Mesenchymal stem cell of the bone marrow (primary cell): ENCODE data around the genes IFIT1B, IFIT5, SLC16A12 and KIF20B.

- CAGE, long polyA plus RNA = no peak
These were observed 96.8 kb downstream of the FAS start for GRCh38 chr10:89087345-89087780.

DNA sequence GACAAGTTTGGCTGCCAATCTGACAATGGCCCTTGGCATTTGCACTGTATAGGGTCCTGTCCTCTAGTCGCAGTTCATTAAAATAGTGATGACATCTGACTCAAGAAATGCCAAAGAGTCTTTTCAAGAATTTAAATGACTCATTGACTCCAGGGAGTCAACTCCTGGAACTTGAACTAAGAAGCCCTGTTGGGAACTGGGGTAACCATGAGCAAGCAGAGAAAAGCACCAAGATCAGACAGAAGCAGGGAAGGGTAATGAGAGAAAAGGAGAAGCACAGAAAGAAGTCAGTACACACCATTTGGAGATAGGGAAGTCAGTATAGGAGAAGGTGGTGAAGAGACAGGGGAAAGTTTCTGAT is 90.9 kb downstream of the CH25H start:
- CAGE, long polyA plus RNA = no peak

DNA sequence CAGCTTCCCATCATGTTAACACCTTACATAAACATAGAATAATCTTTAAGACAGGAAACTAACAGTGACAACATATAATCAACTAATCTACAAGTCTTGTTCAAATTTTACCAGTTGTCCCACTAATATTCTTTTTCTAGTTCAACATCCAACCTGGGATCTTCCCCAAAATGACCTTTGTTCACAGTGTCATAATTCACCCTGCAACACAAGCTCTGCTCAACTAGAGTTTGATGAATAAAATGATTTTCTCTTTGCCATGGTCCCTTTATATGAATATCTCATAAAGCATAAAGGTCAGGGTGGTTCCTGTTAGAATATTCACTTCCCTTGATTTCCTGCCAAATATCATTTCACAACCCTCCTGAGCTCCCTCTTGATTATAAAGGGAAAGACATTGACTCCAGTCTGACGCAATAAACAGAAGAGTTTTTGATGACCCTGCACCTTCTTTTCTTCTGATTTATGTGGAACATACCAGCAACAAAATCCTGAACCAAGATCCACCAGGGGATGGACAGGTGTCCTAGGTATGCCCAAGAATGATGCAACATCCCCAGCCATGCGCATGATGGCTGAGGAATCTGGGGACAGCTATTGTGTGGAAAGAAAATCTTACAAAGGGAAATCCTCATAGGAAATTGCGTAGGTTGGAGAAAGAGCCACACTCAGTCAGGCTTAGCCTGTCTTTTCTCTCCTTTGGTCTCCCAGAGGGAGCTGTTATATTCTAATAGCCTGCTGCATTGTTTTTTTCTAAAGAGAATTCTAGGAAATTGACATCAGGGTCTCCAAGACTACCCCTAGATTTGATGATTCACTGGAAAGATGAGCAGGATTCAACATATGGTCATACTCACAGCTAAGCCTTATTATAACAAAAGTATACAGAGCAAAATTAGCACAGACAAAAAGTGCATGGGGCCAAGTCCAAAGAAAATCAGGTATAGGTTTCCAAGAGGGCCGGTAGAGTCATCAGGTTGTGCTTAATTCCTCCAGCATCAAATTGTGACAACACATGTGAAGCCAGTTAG is 18.8 kb downstream of the IFIT3 start:
- CAGE, long polyA plus RNA = no peak

- CAGE, long polyA plus RNA = no peak
These were observed 23.6 kb downstream of the IFIT3 start for GRCh38 chr10:89351328-89351883.

- CAGE, long polyA plus RNA = no peak
These were observed at the start of gene IFIT1B for GRCh38 chr10:89377801-89378331. Gene IFIT1B (plus strand): TSS chr10:89378056.

DNA sequence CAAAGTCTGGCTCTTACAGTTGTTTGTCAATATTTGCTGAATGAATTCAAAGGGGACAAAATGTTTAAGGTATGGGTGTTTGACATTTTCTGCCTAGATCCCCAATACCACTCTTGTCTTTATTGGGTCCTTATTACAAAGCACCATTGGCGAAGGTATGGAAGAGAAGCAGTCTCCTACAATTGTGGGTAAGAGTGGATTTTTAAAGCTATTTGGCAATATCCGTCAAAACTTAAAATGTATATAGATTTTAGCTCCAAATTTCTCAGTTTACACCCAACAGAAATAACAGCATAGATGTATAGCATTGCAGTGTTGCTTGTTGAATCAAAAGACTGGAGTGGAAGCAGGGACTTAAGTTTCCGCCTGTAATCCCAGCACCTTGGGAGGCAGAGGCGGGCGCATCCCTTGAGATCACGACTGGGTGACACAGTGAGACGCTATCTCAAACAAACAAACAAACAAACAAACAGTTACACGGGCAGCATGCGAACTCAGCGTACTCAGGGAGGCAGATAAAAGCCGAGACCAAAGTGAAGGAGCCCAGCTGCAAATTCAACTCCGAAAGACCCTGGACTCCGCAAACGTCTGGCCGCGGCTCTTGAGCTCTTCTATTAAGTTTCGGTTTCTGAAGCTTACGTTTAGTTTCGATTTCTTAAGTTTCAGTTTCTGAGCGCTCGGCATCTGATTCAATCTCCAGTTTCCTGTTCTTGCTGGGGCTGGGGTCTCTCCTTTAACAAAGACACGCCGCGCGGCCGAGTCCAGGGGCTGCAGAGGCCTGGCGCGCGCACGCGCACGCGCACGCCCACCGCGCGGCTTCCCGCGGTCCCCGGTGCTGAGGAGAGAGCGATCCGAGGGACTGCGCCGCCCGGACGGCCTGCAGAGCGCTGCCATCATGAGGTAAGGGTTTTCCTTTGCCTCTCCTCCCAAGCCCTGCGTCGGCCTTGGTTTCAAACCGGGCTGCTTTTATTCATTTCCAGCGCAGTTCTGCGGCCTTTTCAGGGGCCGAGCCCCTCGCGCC is at the start of gene IFIT5:
TSS of gene IFIT5 (plus strand) at position 665 of the 1,021 bp plus-strand sequence.
- CAGE, long polyA plus RNA = no peak

GRCh38 chr10:89494495-89495023 is 40.8 kb downstream of the SLC16A12 start:
- CAGE, long polyA plus RNA = no peak

- CAGE, long polyA plus RNA = no peak
These were observed at the start of gene SLC16A12 for GRCh38 chr10:89534910-89536353. Gene SLC16A12 (minus strand): TSS chr10:89535594.

GRCh38 chr10:89643637-89643982 is 1.4 kb downstream of the PANK1 start:
- CAGE, long polyA plus RNA = no peak

GRCh38 chr10:89701038-89702036 is at the start of gene KIF20B:
Gene KIF20B (plus strand): TSS chr10:89701590.
- CAGE, long polyA plus RNA = no peak

DNA sequence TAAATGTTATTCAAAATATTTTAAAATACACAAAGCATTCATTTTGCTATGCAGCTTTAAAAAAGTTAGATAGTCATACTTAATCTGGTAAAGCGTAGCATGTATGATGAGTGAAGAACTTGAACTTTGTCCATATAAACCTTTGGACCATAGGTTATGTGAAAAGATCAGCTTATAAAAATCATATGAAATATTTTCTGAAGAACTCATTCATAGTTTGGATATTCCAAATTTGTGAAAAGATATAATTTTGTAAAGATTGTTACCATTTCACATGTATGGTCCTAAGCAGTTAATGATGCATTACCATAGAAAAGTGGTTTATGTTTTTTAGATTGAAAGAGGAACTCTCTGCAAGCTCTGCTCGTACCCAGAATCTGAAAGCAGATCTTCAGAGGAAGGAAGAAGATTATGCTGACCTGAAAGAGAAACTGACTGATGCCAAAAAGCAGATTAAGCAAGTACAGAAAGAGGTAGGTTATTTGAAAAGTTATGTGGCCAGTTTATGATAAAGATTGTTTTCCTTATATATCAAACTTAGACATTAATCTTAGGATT is 37.3 kb downstream of the KIF20B start:
- CAGE, long polyA plus RNA = no peak

DNA sequence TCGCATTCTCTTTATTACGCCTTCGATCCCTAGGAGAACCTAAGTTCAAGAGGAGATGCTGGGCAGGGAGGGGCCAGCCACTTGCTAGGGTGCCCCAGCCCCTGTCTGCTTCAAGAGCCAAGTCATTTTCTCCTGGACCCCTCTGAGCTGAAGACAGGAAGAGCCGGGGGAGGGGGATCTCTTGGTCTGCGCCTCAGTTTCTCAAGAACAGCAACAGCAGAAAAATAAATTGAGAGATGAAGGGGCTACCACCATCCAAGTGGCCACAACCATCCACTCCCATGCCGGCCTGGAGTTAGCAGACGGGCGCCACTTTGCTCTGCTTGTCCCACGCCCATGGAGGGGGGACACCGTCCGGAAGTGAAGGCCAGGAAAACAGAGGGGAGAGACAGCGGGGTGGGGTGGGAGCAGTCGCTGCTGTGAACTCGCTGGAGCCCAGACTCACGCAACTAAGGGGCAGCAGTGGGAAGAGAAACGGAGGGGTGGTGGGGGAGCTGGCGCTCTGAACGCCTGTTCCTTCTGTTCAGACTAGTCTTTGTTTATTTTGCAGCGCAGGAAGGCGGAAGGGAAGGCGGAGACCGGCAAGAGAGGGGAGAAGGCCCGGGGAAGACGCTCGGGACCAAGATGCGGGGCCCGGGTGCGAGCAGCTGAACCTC is 135.4 kb downstream of the KIF20B start:
- CAGE, long polyA plus RNA = no peak

DNA sequence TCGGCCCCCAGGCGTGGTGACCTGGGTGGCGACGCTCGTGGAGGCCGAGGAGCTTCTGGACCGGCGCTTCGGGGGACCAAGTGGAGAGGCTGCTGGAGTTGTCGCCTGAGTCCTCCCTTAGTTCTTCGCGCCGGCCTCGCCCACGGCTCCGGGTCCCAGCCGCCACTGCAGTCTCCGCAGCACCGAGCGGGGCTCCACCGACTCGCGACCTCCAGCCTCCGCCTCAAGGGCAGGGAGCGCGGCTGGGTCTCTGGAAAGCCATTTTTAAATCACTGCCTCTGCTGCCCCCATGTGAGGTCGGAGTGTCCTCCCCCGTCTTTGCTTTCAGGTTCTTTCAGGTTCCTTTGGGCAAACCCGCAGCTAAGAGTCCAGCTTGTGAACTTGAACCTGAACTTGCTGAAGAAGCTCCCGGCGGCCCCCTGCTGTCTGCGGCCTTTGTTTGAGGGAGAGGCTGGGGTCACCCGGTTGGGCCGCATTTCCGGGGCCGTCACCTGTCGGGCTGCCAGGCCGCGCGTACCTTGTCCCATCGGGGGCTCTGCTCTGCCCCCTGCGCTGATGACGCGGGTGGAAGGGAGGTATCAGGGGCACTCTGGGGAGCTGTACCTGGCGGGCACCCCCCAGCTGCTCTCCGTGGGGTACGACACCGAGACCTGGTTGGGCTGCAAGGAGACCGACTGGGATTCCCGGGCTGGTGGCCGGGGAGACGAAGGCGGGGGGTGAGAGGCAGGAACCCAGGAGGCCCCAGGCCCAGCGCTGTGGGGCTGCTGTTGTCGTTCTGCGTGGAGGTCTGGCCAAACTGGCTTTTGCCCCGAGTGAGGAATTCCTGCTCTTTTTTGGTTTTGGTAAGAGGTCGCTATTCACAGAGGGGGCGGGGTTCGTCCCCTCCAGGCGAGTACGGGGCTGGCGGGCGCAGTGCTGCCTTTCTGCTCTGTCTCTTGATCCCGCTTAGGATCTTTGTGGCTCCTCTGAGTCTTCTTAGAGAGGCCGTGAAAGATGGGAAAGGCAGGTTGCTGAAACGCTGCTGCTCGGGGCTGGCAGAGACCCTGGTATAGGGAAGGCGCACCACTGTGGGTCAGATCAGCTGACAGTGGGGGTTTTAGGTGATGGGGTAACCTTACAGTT is 136.3 kb downstream of the KIF20B start:
- CAGE, long polyA plus RNA = no peak

GRCh38 chr10:89887835-89888287 is 186.5 kb downstream of the KIF20B start:
- CAGE, long polyA plus RNA = no peak

DNA sequence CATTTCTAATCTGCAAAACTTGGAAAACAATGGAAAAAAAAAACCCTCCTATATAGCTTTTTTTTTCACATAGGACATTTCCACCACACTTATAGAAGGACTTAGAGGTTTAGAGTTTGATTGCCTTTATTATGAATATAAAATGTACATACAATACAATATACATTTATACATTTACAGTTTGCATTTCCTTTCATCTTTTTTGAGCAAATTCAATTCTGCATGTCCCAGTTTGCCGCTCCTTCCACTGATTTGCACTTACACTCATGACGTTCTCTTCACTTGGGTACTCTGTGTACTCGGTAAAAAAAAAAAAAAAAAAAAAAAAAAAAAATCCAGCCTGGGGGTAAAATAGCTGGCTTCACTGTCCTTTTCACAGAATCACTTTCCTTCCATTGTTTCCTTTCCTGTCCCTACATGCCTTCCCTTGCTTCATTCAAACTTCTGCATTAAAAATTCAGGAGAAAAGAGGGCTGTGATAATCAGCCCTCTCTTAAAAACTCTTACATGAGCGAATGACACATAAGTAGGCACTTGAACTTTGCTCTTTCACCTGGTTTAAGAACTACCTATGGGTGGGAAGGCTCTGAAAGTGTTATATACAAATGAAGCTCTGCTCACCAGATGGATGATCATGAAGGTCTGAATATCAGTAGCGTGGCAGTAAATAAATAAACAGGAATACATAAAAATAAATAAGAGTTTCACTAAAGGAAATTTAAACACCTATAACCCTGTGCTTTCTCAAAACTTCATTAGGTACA is 8.7 kb downstream of the ANKRD1 start:
- CAGE, long polyA plus RNA = no peak

DNA sequence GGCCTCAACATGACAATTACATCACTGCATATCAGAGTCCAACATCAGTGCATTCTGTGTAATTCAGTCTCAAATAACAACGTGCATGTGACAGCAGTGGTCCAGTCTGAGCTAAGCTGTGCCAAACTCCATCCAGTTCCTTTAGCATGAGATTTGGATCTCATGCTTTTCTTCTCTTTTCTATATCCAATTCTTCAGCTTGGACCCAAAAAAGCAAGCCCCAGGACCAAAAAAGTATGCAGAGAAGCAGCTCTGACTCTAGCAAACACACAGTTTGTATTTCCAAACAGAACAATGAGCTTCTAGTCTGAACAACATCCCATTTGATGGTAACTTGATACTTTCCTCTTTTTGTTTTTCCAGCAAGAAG is 85.6 kb upstream of the ANKRD1 start:
- CAGE, long polyA plus RNA = no peak

DNA sequence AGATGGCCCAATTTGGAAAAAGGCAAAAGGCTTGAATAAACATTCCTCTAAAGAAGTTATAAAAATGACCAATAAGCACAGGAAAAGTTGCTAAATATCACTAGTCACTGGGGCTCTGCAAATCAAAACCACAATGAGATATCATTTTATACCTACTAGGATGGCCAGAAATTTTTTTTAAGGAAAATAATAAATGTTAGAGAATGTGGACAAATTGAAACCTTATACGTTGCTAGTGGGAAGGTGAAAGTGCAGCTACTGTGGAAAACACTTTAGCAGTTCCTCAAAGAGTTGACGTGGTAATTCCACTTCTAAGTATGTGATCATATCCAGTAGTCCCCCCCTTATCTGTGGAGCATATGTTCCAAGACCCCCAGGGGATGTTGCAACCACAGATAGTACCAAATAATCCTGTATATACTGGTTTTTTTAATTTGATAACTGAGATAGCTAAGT is 36.7 kb downstream of the PCGF5 start:
- CAGE, long polyA plus RNA = no peak

- CAGE, long polyA plus RNA = no peak
These were observed 29.0 kb downstream of the PPP1R3C start for GRCh38 chr10:91603831-91604322.

DNA sequence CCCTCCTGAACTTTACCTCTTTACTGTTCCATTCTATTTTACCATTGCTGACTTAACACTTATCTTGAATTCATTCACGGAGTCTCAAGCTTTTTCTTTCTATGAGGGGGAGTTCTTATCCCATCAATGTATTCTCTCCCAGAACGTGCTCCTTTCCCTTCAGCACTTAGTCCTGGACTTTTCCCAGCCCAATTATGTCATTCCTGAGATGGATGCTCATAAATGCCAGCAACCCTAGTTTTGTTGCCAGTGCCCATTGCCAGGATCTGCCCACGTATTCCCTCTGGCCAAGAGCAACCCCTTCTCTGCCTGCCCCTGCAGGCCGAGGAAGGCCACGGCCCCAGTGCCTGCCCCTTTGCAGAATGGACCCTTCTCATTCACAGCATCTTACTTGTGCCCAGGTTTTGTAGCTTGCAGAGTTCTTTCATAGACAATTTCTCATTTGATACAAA is 67.4 kb upstream of the PPP1R3C start:
- CAGE, long polyA plus RNA = no peak

GRCh38 chr10:91749455-91750056 is 48.7 kb upstream of the TNKS2 start:
- CAGE, long polyA plus RNA = no peak